Measurements from ENCODE around the genes GNA12 and RBAK.

DNA sequence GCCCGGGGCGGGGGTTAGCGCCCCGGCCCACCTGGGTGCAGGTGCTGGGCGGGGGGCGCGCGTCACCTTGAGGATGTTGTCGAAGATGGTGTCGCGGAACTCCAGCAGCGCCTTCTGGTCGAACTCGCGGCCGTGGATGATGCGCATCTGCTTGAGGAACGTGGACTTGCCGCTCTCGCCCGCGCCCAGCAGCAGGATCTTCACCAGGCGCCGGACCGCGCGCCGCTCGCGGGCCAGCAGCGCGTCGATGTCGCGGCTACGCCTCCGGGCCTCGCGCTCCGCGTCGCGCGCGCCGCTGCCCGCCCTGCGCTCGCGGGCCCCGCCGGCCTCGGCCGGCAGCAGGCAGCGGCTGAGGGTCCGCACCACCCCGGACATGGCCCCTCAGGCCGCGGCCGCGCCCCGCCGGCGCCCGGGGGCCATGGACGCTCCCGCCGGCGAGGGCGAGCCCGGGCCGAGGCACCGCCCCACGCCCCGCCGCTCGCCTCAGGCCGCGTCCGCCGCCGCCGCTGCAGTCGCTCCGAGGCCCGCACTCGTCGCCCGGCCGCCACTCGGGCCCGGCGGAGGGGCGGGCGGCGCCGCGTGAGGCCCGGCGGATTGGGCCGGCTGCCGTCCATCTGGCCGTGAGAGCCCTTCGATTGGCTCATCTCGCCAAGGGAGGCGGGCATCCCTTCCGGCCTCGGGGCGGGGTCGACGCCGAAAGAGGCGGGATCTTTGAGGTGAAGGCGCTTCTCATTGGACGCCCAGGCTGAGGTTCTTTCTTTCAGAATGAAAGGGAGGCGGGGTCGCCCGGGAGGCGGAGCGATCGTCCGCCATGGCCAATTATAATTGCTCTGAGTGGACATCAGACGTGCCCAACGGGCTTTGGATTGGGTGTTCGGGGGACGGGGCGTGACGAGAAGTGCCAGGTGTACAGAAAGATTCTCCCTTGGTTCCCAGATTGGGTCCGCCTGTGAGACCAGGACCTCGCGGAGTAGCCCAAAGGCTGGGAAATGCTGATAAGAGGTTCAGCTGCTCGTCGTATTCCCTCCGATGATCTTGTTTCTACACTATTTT is at the start of gene GNA12:
TSS of gene GNA12 (minus strand) at position 522 of the 1,053 bp plus-strand sequence.
- PRO-cap = bidirectional peak, plus-strand start at position 307 of the sequence, minus-strand start at position 252 of the sequence; bidirectional peak, plus-strand start at position 818 of the sequence, minus-strand start at position 535 of the sequence; unidirectional peak, plus-strand start at position 935 of the sequence

GRCh38 chr7:2863336-2864574 is 19.6 kb upstream of the GNA12 start:
- PRO-cap = bidirectional peak, plus-strand start at chr7:2863899, minus-strand start at chr7:2863758

GRCh38 chr7:2980300-2981126 is 63.2 kb downstream of the CARD11 start:
- PRO-cap = no peak

DNA sequence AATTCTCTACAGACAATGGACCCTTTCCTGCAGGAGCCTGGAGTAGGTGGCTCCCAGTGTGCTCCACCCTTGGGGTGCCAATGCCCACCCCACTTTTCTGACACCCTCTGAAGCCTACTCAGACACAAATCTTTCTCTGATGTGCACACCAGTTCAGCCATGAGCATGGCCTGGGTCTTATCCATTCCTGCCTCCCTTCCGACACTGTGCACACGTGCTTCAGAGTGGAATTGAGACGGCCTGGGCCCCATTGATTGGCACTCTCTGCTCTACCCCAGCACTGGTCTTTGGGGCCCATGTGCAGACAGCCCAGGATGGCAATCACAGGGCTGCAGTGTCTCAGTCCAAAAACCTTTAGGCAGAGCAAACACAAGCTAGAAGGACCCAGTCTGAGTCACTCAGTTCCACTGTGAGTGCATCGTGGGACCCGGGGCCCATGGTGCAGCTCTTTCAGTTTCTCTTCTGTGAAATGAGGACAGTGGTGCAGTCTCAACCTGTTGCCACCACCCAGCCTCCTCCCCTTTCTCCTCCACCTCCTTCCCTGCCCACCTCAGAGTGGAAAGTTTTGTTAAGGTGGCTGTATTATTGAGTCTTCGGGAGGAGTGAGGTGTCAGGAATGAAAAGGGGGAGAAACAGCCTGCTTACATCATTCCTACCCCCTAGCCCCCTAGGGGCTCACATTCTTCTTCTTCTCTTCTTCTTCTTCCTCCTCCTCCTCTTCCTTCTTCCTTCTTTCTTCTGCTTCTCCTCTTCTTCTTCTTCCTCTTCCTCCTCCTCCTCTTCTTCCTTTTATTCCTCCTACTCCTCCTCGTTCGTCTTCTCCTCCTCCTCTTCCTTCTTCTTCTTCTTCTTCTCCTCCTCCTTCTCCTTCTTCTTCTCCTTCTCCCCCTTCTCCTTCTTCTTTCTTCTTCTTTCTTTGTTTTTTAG is 19.4 kb upstream of the CARD11 start:
- PRO-cap = no peak

DNA sequence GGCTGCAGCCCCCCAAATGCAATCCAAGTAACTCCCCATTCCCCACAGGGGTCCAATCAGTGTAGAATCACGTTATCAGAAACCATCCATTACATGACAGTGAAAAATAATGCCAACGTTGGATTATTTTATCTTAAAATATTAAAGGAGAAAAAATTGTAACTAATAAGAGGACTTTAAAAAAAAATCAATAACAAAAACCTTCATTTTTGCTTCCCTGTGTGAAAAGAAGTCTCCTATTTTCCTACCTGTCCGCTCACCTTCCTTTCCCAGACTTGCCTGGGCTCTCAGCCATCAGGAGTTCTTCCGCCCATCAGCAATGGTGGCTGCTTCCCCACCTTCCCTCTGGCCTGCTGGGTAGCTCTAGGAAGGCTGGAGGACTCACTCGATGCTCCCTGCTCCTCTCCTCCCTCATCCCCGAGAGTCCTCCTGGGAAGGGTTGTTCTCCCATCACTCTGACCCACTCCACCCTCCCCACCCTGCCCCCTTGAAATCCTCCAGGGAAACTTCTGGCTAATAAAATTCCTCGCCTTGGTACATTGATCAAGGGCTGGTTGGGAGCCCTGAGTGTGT is 126.6 kb upstream of the SDK1 start:
- PRO-cap = no peak

GRCh38 chr7:3245023-3245466 is 56.0 kb upstream of the SDK1 start:
- PRO-cap = no peak

- PRO-cap = no peak
These were observed 6.3 kb upstream of the SDK1 start for GRCh38 chr7:3294785-3295128.

DNA sequence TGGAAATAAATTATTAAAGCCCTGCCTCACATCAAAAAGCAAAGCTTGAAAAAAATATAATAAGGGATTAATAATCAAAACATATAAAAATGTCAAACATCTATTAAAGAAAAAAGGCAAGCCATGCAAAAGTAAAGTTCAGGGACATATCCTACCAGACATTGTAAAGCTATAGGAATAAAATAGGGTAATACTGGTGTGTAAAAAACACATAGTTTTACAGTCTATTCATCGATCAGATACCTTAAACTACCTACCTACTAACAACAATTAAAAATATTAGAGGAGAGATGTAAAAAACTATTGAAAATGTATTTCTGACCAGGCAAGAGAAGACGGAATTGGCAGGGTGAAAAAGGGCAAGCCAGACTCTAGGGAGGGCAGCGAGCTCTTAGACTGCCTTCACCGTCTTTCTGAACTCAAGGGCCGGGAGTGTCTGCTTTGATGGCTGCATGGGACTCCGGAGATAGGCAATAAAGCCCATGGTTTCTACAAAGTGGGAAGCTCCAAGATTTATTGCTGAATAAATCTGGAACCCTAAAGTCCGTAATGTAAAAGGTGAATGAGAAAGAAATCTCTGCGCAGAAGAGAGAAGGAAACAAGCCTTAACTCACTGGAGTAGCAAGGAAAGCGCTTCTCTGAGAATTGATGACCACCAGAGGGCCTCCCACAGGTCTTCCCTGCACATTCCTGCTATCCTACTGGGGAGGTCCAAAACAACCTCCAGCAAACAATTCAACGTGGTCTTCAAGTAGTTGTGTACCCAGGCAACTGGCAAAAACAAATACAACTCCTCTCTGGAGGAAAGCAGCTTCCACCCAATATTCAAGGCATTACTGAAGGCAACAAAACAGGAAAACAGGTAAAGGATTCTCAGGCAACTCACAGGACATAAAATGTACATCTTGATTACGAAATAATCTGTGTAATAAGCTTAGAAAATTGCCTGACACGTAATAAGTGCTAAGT is 181.2 kb downstream of the SDK1 start:
- PRO-cap = no peak

- PRO-cap = no peak
These were observed 621.0 kb downstream of the SDK1 start for GRCh38 chr7:3921844-3922695.

GRCh38 chr7:3943146-3943675 is 642.2 kb downstream of the SDK1 start:
- PRO-cap = no peak

DNA sequence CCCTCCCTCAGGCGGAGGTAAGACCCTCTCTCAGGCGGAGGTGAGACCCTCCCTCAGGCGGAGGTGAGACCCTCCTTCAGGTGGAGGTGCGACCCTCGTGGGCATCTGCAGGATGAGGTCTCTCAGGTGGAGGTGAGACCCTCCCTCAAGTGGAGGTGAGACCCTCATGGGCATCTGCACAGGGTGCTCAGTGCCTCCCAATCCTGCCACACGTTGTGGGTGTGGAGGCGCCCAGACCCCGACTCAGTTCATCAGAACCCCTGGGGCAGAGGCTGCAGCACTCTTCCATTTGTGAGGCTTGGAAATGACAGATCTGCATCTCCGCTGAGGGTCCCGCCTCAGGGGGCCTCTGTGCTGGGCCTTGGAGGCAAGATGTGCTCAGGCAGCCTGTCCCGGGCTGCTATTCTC is 593.0 kb upstream of the FOXK1 start:
- PRO-cap = no peak

- PRO-cap = no peak
These were observed 492.2 kb upstream of the FOXK1 start for GRCh38 chr7:4189774-4190345.

DNA sequence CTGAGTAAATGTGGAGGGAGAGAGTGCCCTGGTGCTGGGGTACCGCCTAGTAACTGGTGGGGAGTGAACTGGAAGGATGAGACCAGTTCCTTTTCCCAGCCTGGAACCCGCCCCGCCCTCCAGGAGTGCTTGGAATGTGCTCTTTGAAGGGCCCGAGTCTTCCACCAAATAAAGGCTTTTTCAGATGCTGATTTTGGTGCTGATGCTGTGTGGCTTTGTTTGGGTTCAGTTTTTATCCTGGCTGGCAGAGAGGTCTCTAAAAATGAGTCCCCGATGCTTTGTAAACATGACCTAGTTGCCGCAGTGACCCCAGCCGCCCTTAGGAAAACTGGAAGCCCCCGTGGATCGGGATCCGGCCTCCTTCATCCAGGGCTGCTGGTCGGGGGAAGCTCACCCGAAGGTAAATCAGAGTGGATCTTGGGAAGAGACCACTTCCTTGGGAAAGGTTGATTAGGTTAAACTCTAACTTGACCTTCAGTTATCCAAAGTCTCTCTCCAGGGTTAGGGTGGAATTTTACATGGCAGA is 26.0 kb downstream of the FOXK1 start:
- PRO-cap = no peak

GRCh38 chr7:4742119-4742523 is 33.3 kb upstream of the AP5Z1 start:
- PRO-cap = no peak

DNA sequence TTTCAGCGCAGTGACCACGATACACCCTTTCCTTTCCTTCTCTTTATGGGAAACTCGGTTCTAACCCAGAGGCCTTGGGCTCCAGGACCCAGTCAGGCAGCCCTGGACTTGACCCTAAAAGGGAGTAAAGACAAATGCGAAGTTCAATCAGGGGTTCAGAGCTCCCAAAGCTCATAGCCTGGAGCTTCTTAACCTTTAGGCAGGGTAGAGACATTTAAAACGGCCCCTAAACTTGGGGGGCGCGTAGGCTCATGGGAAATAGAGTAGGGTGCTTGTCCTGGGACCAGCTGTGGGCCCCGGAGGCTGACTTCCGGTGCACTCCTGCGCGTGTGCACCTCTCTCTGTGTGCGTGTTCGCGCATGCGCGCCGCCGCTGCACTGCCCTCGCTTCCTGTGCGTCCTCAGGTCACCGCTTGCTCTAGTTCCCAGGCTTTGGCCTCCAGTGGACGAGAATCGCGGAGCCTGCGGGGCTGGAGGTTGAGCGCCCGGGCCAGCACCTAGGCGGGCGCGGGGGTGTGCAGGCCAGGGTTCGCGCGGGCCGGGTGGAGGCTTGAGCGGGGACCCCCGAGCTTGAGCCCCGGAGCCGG is at the start of gene RBAK:
TSS of gene RBAK (plus strand) at position 377 of the 586 bp plus-strand sequence.
- PRO-cap = bidirectional peak, plus-strand start at position 420 of the sequence, minus-strand start at position 315 of the sequence

- PRO-cap = no peak
These were observed 27.9 kb downstream of the WIPI2 start for GRCh38 chr7:5217731-5218532.

DNA sequence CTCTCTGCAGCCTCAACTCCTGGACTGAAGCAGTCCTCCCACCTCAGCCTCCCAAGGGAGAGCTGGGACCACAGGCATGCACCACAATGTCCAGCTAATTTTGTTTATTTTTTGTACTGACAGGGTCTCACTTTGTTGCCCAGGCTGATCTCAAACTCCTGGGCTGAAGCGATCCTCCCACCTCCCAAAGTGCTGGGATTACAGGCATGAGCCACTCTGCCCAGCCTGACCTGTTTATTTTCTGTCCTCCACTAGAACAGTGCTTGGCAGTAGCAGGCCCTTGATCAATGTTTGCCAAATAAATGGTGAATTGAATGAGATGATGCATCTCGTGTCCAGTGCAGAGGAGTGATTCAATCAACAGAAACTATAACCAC is 5.1 kb upstream of the FBXL18 start:
- PRO-cap = no peak

DNA sequence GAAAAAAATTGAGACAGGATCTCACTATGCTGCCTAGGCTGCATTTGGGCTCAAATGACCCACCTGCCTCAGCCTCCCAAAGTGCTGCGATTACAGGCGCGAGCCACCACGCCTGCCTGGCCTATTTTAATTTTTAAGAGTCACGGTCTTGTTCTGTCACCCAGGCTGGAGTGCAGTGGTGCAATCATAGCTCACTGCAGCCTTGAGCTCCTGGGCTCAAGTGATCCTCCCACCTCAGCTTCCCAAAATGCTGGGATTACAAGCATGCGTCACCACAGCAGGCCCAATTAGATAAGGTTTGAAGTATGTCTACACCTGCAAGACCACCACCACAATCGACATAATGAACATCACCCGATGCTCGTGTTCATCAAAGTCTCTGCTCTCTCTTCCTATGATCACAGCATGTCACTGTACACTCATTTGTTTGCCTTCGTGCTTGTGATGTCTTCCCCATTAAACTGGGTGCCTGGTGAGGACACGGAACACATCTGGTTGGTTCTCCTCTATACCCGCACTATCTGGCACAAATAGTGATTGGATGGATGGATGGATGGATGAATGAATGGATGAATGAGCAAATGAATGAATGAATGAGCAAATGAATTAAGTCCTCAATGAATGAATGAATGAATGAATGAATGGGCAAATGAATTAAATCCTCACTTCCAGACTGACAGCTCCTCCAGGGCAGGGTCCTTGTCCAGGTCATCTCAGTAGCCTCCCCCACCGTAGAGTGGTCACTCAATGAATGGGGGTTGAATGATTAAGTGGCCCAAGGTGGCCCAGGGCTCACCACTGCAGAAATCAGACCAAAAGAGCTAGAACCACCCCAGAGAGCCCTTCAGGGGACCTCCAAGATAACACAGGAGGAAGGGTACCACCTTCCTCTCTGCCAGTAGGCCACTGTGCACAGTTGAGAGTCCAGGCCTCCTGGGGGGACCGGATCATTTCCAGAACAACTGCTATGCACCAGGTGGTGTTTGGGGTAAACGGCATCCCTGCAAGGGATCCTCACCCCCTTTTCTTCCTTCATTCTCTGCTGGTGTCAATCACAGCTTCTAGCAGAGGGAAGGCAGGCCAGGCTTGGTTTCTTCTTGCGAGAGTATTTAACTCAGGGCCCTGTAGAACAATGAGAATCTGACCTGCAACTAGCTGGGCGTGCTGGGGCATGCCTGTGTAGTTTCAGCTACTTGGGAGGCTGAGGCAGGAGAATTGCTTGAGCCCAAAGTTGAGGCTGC is 4.9 kb downstream of the ACTB start:
- PRO-cap = unidirectional peak, minus-strand start at position 765 of the sequence

DNA sequence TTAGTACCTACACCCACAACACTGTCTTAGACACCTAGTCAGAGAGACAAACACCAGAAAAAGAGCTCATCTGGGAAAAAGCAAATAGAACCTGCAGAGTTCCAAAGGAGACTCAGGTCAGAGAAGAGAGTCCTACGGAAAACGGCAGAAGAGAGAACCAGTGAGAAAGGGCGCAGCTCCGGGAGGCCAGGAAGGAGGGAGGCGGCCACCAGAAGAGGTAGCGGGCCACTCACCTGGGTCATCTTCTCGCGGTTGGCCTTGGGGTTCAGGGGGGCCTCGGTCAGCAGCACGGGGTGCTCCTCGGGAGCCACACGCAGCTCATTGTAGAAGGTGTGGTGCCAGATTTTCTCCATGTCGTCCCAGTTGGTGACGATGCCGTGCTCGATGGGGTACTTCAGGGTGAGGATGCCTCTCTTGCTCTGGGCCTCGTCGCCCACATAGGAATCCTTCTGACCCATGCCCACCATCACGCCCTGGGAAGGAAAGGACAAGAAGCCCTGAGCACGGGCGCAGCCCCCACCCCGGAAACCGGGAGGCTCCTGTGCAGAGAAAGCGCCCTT is 1.4 kb downstream of the ACTB start:
- PRO-cap = no peak

DNA sequence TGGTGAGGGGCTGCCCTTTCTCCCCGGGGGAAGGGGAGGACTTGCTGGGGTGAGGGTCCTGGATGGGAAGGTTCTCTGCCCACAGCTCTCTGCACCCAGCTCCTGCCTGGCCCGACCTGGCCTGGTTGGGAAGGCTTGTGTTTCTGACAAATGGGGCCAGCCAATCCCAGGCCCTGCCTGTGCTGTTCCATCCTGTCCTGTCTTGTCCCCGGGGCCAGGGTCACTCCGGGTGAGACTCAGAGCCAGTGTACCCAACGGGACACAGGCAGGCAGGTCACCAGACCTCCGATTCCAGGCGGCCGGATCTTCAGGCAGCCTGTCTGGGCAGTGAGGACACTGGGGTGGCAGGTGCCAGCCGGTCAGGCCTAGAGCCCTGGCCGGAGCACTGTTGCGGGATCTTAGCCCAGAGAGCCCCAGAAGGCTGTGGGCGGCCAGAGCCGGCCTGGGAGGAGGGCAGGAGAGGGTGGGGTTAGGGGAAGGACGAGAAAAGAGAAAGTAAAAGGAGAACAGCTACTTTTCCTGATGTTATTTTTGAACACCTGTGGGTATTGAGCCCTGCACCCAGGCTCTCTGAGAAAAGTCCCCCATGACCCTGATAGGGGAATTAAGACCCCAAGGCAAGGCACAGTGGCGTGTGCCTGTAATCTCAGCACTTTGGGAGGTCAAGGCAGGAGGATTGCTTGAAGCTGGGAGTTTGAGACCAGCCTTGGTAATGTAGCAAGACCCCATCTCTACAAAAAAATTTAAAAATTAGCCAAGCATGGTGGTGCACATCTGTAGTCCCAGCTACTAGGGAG is 27.6 kb upstream of the ACTB start:
- PRO-cap = bidirectional peak, plus-strand start at position 331 of the sequence, minus-strand start at position 118 of the sequence; bidirectional peak, plus-strand start at position 477 of the sequence, minus-strand start at position 425 of the sequence